Skin of body (tissue), 2 donors: Measurements from ENCODE around the genes SLC16A5, TMEM94 and TSEN54.

GRCh38 chr17:74878012-74878562 lies 5.3 kb upstream of the FDXR start:
- RAMPAGE, long total RNA = no peak

DNA sequence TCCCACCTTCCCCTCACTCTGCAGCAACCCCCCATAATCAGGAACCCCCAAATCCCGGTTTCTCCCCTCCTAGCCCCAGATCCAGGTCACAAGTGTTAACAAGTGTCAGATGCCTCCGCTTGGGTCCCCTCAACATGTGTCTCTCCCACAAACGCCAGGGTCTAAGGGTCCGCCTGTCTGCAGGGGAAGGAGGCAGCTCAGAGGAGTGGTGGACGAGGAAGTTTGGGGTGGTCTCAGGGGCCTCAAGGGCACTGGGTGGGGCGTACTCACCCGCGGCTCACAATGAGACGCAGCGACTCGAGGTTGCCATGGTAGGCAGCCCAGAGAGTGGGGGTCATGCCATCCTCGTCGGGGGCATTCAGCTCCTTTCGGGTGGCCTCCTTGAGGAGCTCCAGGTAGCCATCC lies 413 bp downstream of the USH1G start:
- RAMPAGE, long total RNA = no peak

GRCh38 chr17:74952896-74953778 lies 17.4 kb downstream of the OTOP3 start:
- RAMPAGE, long total RNA = no peak

- RAMPAGE, long total RNA = no peak
These were observed at the start of gene SLC16A5 for GRCh38 chr17:75087239-75088045. SLC16A5 (plus strand) TSS chr17:75087954.

DNA sequence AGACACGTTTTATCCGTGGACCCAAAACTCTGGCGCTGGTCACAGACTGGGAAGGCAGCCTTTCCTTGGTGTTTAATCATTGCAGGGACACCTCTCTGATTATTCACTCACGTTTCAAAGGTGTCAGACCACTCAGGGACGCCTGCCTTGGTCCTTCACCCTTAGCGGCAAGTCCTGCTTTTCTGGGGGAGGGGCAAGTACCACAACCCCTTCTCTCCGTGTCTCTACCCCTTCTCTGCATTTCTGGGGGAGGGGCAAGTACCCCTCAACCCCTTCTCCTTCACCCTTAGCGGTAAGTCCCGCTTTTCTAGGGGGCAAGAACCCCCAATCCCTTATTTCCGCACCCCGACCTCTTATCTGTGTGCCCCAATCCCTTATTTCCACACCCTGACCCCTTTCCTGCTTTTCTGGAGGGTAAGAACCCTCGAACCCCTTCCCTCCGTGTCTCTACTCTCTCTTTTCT lies 8.0 kb downstream of the GGA3 start:
- RAMPAGE, long total RNA = no peak

- RAMPAGE, long total RNA = no peak
These were observed 33.2 kb downstream of the GRB2 start for GRCh38 chr17:75371924-75372980.

GRCh38 chr17:75378226-75378687 lies 27.2 kb downstream of the GRB2 start:
- RAMPAGE, long total RNA = no peak

GRCh38 chr17:75456314-75456767 lies at the start of gene TMEM94:
TMEM94 (plus strand) TSS chr17:75456635.
- RAMPAGE, long total RNA = no peak

DNA sequence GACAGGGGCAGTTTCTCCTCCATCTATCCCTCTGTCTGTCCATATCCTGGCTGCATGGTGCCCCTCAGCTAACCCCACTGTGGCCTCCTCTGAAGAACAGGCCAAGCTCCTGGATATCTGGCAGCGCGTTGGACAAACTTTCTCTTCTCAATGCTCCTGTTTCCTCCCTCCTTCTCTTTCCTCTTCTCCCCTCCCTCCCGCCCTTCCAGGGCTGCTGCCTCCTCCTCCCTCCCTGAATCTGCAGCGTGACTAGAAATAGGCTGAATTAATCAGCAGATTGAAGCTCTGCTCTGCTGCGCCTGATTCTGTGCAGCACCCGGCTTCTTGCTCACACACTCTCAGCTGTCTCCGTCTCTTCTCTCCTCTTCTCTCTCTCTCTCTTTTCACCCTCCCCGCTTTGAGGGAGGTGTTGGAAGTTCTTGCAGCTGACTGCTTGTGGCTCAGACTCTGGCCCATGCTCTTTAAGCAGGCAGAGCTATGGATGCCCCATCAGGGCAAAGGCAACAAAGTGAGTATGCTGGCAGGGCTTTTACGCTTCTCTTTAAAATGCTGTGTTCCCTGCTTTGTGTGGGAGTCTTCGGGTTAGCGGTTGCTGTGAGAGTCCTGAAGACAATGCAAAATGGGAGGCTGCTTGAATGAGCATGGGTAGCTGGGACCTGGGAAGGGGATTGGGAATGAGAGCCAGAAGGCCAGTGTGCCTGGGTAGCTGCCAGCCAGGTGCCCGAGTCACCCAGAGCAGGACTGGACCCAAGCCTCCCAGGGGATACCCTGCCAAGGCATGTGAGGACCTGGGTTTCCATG lies 20.0 kb downstream of the TMEM94 start:
- RAMPAGE, long total RNA = no peak

GRCh38 chr17:75499509-75500234 lies 15.7 kb downstream of the CASKIN2 start:
- RAMPAGE, long total RNA = no peak

DNA sequence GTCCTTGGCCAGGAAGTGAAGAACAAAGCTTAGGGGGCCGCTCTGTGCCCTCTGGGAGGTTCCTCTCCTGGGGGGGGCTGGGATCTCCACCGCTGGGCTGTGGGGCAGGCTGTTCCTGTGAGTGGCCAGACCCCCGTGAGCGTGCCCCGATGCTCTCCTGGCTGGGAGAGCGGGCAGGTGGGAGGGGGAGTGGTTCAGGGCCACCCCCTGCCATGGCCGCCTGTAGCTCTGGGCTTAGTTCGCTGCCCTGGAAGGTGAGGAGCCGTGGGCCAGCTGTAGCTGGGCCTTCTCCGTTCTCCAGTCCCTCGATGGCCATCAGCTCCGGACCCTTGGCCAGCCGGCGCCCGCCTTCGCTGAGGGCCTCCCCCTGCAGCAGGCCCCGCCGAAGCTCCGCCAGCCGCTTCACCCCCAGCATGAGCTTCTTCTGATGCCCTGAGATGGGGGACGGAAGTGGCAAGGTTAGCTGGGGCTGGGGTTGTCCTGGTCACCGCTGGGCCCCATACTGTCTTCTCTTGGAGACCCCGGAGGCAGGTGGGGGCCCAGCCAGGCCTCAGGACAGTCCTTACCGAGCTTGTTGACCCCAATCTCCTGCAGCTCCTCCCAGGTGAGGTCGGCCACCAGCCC lies 12.4 kb downstream of the CASKIN2 start:
- RAMPAGE, long total RNA = no peak

GRCh38 chr17:75511516-75512615 lies 3.5 kb downstream of the CASKIN2 start:
- RAMPAGE, long total RNA = no peak

DNA sequence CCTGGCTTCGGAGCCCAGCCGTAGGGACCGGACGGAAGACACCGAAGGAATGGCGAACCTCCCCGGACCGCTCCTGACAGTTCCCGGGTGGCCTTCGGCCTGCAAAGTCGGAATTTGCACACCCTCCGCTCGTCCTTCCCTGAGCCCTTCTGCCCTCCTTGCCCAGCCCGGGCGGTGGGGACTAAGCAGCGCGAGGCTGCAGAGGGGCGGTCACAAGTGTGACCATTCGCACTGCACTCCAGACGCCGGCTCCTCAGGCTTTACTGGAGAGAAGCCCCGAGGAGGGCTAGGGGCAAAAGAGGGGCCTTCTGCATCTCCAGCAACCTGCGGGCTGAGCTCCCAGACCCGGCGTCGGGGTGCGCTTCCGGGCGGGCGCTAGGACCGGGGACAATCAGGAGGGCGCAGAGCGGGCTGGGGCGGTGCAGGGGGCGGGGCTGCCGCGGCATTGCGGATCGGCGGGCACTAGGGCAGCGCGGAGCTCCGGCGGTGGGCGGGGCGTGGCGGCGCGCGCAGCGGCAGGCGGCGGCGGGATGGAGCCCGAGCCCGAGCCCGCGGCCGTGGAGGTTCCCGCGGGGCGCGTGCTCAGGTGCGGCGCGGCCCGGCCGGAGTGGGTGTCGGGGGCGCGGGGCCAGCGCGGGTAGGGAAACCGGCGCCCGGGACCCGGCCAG lies at the start of gene TSEN54:
Gene TSEN54 (plus strand): TSS at position 498 of the 668 bp plus-strand sequence.
- RAMPAGE, long total RNA = no peak

- RAMPAGE, long total RNA = no peak
These were observed 1.2 kb downstream of the TSEN54 start for GRCh38 chr17:75517311-75518202.

DNA sequence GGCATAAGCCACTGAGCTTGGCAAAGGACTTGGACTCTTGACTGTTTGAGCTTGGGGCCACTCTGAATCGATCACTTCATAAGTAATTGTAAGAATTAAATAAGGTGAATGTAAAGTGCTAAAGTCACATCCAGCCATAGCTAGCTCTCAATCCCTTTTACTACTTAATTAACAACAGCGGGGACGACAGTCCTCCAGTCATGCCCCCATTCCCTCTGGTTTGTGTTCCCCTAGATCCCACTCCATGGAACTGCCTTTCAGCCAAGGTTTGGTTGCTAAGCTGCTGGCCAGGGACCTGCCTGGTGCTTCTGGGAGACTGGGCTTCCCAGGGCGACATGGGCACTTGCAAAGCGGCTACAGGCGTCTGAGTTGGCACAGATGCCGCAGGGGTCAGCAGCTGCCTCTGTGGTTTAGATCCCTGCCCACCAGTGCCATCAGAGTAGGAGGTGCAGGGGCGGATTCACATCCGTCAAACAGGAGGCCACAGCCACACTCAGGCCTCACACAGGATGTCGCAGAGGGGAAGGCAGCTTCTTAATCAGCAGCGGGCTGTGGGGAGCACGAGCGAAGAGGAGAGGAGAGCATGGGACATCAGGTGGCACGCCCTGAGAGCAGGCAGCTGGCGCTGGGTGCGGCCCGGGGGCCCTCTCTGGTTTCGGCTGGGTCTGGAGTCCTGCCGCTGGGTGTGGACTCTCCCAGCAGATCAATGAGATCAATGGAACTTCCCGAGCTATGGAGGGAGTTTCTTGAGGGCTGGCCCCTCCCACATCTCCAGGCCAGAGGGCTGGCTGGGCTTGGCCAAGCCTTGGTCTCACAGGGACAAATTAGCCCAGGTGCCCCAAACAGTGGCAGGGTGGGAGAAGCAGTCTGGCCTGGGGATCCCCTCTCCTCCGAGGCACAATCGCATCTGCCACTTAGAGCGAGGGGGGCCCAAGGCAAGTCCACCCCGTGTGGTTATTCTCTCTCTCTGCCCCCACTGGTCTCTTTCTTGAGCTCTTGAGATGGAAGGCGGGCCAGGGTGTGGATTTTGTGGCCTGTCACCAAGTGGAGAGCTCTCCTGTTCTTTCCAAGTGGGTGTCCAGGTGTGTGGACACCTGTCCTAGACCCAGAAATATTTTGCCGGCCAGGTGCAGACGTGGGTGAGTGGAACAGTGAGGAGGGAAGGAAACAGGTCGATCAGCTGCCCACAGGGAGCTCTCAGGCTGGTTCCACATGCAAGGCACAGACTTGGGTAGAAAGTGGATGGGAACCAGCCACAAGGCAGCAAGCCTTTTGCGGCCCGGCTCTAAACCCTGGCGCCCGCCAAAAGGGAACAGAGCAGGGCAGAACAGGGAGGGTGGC lies 9.7 kb downstream of the LLGL2 start:
- RAMPAGE, long total RNA = no peak

DNA sequence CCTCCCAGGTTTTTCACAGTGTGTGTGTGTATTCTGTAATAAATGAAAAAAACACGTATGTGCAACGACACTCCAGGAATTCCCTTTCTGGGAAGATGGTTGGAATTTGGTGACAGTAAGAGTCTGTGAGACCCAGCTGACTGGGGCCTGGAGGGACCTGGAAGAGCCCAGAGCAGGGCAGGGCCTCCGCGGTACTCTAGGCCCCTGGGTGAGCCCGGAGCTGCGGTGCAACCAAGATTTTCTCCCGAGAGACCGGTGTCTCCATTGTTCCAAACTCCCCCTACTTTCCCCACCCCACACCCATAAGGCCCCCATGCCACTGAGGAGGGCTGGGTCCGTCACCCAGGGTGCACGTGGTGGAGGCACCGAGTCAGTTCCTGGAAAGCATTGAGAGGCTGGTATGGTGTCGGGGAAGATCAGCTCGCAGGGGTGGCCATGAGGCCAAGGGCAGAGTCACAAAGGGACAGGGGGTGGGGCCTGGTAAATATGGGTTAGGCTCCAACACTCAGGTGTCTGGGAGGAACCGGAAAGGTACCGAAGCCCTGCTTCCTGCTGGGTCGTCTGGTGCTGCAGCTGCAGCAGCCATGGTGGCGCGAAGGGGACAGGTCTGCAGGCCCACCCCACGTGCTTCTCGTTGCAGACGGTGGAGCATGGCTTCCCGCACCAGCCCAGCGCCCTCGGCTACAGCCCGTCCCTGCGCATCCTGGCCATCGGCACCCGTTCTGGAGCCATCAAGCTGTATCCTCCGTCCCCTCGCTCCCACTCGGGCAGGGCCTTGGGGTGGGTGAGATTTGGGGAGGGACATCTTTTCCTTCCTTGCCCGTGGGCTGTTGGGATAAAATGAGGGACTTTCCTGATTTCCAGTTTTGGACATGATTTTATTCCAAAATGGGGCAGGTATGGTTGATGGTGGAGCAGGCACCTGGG lies 30.2 kb downstream of the LLGL2 start:
- RAMPAGE, long total RNA = no peak

- RAMPAGE, long total RNA = no peak
These were observed 21.0 kb upstream of the MYO15B start for GRCh38 chr17:75566333-75567269.

GRCh38 chr17:75588719-75589730 lies 1.4 kb downstream of the MYO15B start:
- RAMPAGE, long total RNA = no peak

DNA sequence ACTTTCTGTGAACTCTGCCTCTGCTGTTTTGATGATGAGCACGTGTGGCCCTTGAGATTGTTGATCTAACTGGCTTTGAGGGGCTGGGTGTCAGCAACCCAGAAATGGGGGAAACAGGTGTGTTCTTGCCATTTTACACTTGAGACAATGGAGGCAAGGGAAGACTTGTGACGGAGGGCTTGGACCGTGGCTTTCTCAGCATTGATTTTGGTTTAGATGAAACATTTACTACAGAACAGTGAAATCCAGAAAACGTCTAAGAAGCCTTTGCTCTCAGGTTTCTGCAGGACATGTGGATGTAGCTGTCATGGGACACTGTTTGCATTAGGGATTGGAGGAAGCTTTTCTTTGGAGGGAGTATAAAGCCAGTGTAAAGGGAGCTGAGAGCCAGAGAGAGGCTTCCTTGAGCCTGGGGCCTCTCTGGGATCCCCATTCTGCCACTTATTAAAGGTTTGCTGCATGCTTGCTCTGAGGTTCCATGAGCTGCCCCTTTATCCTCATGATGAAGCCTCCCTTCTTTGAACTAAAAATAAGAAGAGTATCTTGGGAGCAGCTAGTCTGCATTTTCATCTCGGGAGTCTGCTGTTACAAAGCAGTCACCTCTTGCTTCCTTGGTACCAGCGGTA lies 25.4 kb downstream of the SAP30BP start:
- RAMPAGE, long total RNA = no peak

- RAMPAGE, long total RNA = no peak
These were observed 26.7 kb upstream of the ITGB4 start for GRCh38 chr17:75694455-75695070.